ENCODE measurements around the genes TRIM64C, OR5D3P, OR5L1, OR10AG1 and OR8I2.

- PRO-cap, 4 experiments, result no peak in any of the 4 experiments
- RAMPAGE, long total RNA, 2 experiments, result no peak in any of the 2 experiments
These were observed 2.4 kb upstream of the SPI1 start for GRCh38 chr11:47380782-47381202.

DNA sequence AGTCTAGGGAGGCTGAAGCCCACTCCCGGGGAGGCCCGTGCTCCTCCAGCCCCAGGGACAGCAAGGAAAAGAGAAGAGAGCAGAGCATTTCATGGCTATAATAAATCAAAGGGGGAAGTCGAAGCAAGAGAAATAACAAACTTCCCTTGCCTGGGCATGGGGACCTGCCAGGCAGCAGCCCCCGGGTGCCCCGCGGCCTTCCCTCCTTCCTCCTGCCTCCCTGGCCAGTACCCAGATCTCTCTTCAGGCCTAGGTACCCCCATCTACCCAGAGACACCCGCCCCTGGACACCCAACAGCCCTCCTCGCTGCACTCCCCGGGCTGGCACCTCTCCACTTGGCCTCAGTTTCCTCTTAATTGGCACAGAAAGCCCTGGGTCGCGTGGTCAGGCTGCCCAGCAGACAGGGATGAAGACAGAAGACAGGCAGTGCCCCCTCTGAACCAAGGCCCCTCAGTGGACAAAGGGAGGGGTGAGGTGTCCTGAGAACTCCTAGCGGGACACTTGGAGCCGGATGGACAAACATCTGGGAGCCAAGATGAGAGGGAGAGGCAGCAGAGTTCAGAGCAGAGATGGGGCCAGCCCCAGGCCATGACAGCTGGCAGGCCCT is 12.8 kb upstream of the SLC39A13 start:
- PRO-cap, 4 experiments, result peak in 1 of 4 experiments; most common minus-strand start position 107 of the sequence (in 1)
- RAMPAGE, long total RNA, 2 experiments, result start-site peak on the minus strand in 1 of 2 experiments, centred at position 76 of the sequence, 10 reads per replicate

DNA sequence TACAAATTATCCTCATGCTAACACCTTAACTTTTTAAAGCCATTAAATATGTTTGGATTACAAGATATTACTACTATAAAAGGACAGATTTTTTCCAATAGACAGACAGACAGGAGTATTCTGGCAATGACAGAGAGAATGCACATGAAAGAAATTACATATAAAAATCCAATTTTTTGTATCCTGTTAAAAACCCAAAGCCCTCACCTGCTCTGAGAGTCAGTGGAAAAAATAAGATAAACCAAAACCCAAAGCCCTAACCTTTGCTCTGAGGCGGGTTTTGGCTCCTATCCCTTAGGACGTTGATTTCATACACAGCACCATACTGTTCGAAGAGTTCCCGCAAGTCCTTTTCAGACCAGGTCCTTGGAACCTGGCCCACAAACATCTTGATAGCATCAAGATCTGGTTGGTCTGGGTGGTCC is 39.7 kb upstream of the RAPSN start:
- PRO-cap, 4 experiments, result peak in 3 of 4 experiments; most common plus-strand start position 323 of the sequence (in 3); most common minus-strand start position 214 of the sequence (in 3)
- RAMPAGE, long total RNA, 2 experiments, result no peak in any of the 2 experiments

DNA sequence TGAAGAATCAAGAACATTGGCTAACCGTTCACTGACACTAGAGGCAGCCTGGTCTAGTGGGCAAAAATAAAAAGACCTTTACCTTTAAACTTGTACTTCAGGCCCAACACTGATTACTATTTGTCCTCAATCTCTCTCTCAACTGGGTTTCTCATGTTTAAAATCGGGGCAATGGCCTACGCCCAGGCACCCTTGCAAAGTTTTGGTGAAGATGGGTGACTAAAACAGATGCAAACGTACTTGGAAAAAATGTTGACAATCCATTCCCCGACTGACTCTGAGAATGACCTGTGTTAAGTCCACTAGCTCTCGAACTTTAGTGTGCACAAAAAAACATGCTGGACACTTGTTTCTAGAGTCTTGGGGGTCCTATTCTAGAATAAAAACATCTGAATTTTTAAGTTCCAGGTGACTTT is 48.5 kb upstream of the RAPSN start:
- PRO-cap, 4 experiments, result peak in 2 of 4 experiments; most common plus-strand start position 263 of the sequence (in 1); most common minus-strand start position 315 of the sequence (in 1)
- RAMPAGE, long total RNA, 2 experiments, result no peak in any of the 2 experiments

DNA sequence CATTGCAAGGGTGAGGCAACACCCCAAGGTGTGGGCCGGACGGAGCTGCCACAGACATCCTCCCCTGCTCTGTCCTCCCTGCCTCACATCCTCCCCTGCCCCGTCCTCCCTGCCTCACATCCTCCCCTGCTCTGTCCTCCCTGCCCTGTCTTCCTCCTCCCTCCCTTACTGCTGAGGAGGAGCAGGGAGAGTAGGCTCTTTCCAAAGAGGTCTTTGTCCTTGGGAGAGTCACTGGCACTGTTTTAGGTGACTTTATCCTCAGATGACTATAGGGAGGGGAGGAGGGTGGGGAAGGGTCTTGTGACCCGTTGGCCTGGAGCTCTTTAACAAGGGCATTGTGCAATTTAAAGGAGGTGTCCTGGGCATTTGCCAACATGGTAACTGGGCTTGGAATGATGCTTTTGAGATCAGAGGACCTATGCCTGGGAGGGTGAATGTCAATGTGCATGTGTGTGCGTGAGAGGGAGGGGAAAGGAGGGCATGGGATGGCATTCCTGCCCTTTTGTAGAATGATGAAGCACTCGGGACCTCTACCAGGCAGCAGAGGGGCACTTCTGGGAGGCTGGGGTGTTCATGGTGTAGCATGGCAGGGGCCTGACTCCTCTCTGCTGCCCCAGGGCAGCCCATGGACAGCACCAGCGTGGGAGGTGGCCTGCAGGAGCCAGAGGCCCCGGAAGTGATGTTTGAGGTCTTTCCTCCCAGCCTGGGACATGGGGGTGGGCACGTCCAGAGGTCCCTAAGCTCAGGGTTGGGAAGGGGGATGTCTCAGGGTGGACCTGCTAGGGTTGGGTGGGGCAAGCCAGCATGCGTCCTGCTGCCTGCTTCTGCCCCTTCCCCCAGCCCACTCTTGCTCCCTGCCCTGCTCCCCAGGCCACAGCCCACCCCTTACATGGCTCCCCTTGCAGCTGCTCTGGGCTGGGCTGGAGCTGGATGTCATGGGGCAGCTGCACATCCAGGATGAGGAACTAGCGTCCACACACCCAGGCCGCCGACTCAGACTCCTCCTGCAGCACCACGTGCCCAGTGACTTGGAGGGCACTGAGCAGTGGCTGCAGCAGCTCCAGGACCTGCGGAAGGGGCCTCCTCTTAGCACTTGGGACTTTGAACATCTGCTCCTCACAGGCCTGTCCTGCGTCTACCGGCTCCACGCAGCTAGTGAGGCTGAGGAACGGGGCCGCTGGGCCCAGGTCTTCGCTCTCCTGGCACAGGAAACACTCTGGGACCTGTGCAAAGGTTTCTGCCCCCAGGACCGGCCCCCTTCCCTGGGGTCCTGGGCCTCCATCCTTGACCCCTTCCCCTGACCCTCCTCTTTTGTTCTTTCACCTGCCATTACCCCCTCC is 1.1 kb downstream of the FAM180B start:
- PRO-cap, 4 experiments, result peak in 2 of 4 experiments; most common minus-strand start position 959 of the sequence (in 1)
- RAMPAGE, long total RNA, 2 experiments, result no peak in any of the 2 experiments

DNA sequence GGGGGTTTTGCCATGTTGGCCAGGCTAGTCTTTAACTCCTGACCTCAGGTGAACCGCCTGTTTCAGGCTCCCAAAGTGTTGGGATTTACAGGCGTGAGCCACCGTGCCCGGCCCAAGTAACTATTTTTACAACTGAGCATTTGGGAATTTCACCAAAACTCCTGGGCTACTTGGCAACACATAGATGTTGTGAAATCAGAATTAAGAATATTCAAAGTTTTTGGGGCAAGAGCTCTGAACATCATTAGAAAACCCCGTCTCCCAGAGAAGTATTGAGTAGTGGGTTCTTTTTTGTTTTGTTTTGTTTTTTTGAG is 1.8 kb downstream of the MTCH2 start:
- PRO-cap, 4 experiments, result peak in 2 of 4 experiments; most common plus-strand start position 155 of the sequence (in 1); most common minus-strand start position 122 of the sequence (in 2)
- RAMPAGE, long total RNA, 2 experiments, result no peak in any of the 2 experiments

- PRO-cap, 4 experiments, result no peak in any of the 4 experiments
- RAMPAGE, long total RNA, 2 experiments, result no peak in any of the 2 experiments
These were observed 5.9 kb downstream of the NUP160 start for GRCh38 chr11:47842119-47842852.

- PRO-cap, 4 experiments, result peak in 1 of 4 experiments; most common plus-strand start chr11:47924532 (in 1)
- RAMPAGE, long total RNA, 2 experiments, result no peak in any of the 2 experiments
These were observed 55.9 kb upstream of the PTPRJ start for GRCh38 chr11:47924410-47924814.

- PRO-cap, 4 experiments, result no peak in any of the 4 experiments
- RAMPAGE, long total RNA, 2 experiments, result no peak in any of the 2 experiments
These were observed 28.6 kb downstream of the PTPRJ start for GRCh38 chr11:48008835-48009483.

DNA sequence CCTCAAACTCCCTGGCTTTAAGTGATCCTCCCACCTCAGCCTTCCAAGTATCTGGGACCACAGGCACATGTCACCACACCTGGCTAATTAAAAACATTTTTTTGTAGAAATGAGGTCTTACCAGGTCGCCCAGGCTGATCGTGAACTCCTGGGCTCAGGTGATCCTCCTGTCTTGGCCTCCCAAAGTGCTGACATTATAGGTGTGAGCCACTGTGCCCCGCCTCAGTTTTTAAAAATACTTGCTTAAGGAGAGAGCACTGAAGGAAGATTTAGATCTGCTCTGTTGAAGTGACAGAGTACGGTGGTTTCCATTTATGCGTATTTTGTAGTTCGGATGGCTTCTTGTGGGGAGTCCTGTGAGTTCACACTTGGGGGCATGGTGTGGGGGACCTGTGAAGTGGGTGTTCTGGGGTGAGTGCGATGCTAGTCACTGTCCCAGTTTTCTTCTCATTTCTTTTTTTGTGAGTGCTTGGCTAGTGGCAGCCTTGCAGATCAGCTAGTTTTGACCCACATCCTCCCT is 31.4 kb downstream of the PTPRJ start:
- PRO-cap, 4 experiments, result no peak in any of the 4 experiments
- RAMPAGE, long total RNA, 2 experiments, result no peak in any of the 2 experiments

GRCh38 chr11:48024385-48025104 is 44.2 kb downstream of the PTPRJ start:
- PRO-cap, 4 experiments, result no peak in any of the 4 experiments
- RAMPAGE, long total RNA, 2 experiments, result no peak in any of the 2 experiments

- PRO-cap, 4 experiments, result no peak in any of the 4 experiments
- RAMPAGE, long total RNA, 2 experiments, result no peak in any of the 2 experiments
These were observed 45.6 kb downstream of the PTPRJ start for GRCh38 chr11:48025926-48026447.

DNA sequence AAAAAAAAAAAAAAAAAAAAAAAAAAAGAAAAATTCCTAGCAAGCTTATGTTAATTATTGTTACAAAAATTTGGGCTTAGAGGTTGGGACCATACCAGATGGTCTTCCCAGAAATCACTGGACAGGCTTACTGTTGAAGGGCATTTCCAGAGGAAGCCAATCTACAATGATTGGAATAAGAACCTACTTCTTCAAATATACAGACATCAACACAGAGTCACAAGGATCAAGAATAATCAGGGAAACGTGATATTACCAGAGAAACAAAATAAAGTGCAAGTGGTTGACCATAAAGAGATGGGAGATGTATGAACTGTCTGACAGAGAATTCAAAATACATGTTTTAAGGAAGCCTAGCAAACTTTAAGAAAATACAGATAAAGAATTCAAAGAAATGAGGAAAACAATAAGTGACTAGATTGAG is 102.2 kb upstream of the OR4B1 start:
- PRO-cap, 4 experiments, result no peak in any of the 4 experiments
- RAMPAGE, long total RNA, 2 experiments, result no peak in any of the 2 experiments

DNA sequence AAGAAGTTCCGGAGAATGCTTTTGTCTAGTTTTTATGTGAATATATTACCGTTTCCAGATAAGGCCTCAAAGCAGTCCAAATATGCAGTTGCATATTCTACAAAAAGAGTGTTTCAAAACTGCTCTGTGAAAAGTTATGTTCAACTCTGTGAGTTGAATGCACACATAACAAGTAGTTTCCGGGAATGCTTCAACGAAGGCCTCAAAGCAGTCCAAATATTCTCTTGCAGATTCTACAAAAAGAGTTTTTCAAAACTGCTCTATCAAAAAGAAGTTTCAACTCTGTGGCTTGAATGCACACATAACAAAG is 67.9 kb downstream of the TRIM51G start:
- PRO-cap, 4 experiments, result peak in 1 of 4 experiments; most common plus-strand start position 172 of the sequence (in 1)
- RAMPAGE, long total RNA, 2 experiments, result no peak in any of the 2 experiments

DNA sequence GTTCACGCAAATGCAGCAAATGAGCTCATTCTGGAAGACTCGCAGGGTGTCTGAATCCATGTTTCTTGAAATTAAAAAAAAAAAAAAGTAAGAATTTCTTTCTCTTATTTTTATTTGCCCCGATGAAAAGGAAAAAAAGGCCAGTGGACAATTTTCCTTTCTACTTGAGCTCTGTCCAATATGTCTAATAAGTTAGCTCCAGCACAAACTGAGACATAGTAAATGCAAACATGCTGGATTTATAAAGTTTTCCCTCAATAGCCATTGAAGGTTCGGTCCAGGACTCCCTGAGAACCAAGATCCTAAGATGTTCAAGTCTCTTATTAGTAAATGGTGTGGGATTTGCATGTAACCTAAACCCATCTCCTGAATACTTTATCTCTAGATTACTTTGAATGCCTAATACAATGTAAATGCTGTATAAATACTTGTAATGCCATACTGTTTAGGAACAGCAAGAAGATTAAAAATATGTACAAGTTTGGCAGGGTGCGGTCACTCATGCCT is at the start of gene TRIM64C:
Gene TRIM64C (minus strand): TSS at position 60 of the 507 bp plus-strand sequence.
- PRO-cap, 4 experiments, result no peak in any of the 4 experiments
- RAMPAGE, long total RNA, 2 experiments, result no peak in any of the 2 experiments

DNA sequence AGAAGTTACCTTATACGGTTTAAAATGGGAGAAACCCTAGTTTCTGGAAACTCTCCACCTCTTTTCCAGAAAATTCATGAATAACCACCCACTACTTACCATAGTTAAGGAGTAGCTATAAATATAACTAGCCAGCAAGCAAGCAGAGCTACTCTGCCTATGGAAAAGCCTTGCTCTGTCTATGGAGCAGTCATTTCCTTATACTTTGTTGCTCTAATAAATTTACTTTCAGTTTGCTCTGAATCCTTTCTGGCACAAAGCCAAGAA is 54.8 kb upstream of the OR4C12 start:
- PRO-cap, 4 experiments, result no peak in any of the 4 experiments
- RAMPAGE, long total RNA, 2 experiments, result no peak in any of the 2 experiments

DNA sequence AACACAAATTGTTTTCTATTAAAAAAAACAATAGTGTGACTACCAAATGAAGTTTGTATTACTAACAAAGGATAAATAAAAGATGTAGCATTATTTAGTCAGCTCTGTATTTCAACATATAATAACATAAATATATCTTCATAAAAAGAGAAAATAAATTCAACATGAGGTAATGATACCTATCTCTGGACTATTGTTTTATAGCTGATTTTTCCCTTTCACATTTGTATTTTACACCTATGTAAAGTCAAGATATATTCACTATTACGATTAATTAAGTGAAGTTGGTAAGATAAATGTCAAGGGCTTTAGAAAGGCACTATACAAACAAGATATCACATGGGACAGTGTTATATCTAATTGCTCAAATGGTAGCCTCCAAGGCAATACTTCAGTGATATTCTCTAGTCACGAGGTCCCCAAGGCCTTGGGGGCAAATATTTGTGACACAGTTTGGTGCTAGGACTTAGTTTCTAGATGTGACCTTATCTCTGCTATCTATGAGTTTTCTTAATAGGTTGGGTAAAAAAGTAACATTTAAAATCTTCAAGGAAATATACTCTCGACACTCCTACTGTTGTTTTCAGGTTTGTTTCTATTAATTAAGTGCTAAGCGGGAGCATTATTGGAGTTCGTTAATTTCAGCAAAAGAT is at the start of gene OR5D3P:
Gene OR5D3P (plus strand): TSS at position 414 of the 653 bp plus-strand sequence.
- PRO-cap, 4 experiments, result no peak in any of the 4 experiments
- RAMPAGE, long total RNA, 2 experiments, result no peak in any of the 2 experiments

GRCh38 chr11:55811152-55811664 is at the start of gene OR5L1:
Gene OR5L1 (plus strand): TSS chr11:55811367.
- PRO-cap, 4 experiments, result no peak in any of the 4 experiments
- RAMPAGE, long total RNA, 2 experiments, result no peak in any of the 2 experiments

DNA sequence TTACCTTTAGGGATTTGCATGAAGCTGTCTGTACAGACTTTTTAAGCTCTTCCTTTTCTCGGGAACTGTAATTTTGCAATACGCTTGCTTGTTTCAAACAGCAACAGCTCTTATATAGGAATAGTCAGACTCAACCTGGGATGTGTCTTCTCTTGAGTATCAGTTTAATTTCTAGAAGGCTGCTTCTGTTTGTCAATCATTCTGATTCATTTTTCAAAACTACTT is at the start of gene OR10AG1:
Gene OR10AG1 (minus strand): TSS at position 58 of the 225 bp plus-strand sequence.
- PRO-cap, 4 experiments, result no peak in any of the 4 experiments
- RAMPAGE, long total RNA, 2 experiments, result no peak in any of the 2 experiments

DNA sequence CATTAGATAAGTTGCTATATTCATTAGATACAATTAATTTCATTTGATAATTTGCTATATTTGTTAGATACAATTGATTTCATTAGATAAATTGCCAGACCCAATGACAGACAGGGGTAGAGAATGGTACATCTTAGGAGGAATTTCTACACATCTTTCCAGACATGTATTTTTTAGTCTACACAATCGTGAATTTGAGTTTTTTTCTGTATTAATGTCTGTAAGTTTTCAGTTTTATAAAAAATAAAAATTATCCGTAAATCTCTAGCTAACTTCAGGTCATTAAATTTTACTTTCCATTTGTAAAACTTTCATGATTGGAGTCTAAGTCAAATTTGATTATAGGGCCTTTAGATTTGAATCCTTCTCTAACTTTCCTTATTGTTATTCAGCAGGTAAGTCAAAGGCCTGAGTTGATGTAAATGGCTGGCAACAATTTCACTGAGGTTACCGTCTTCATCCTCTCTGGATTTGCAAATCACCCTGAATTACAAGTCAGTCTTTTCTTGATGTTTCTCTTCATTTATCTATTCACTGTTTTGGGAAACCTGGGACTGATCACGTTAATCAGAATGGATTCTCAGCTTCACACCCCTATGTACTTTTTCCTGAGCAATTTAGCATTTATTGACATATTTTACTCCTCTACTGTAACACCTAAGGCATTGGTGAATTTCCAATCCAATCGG is at the start of gene OR8I2:
Gene OR8I2 (plus strand): TSS at position 423 of the 689 bp plus-strand sequence.
- PRO-cap, 4 experiments, result no peak in any of the 4 experiments
- RAMPAGE, long total RNA, 2 experiments, result no peak in any of the 2 experiments